Melanocyte of skin (primary cell): ENCODE measurements around a stretch of chr5.

- CAGE, long polyA plus RNA, 2 experiments, result no peak in any of the 2 experiments
Measured at GRCh38 chr5:98109360-98109980, 664.0 kb upstream of the RGMB start.

DNA sequence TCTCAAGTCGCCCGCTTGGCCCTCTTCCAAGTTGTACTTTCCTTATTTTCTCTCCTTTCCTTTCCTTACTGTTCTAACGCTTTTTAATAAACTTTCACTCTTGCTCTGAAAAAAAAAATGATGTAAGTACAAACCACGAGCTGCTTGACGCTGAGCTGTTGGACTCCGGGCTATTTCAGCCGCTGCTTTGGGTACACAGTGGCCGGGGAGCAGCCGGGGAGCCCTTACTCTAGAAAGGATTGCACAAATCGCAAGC lies 2.8 kb upstream of the RGMB start:
- CAGE, long polyA plus RNA, 2 experiments, result no peak in any of the 2 experiments

DNA sequence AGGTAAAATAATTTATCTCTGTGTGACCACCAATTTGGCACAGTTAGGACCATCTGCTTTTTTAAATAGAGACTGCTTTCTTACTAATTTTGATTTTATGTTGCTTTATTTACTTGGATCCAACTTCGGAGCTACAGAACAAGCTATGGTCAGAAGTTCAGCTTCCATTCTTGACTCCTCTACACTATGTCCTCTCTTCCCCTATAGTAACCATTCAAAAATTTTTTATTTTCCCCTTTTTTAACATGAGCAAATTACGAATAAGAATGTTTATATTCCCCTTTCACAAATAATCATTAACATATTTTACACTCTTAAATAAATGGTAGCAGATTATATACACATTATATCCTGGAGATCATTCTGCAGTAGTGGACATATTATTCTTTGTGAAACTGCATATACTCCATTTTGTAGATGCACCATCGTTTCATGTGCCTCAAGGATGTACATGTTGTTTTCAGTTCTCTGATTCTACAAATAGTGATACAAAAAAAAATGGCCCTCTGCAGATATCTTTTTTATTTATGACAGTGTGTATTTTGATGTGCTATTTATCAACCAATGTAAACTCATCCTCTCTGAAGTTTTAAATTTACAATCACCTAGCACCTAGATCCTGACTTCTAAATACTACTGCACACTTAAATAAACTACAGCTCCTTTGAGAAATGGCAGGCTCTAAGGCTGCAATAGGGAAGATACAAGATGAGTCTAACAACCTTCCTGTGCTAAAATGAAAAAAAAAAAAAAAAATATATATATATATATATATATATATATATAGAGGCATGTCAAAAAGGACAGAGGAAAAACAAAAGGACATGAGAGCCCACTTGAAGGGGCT lies 18.2 kb downstream of the CHD1 start:
- CAGE, long polyA plus RNA, 2 experiments, result no peak in any of the 2 experiments

GRCh38 chr5:99019138-99019793 lies 90.5 kb upstream of the CHD1 start:
- CAGE, long polyA plus RNA, 2 experiments, result no peak in any of the 2 experiments

- CAGE, long polyA plus RNA, 2 experiments, result no peak in any of the 2 experiments
Measured at GRCh38 chr5:99032927-99033558, 104.2 kb upstream of the CHD1 start.

DNA sequence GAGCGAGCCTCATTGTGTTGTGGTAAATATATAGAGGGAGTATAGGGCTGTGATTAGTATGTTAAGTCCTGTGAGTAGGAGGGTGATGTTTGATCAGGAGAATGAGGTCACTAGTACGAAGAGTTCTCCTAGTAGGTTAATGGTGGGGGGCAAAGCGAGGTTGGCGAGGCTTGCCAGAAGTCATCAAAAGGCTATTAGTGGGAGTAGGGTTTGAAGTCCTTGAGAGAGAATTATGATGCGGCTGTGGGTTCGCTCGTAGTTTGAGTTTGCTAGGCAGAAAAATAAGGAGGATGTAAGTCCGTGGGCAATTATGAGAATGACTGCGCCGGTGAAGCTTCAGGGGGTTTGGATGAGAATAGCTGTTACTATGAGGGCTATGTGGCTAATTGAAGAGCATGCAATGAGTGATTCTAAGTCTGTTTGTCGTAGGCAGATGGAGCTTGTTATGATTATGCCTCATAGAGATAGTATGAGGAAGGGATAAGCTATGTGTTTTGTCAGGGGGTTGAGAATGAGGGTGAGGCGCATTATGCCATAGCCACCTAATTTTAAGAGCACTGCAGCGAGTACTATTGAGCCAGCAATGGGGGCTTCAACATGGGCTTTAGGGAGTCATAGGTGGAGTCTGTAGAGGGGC lies 485.9 kb upstream of the FAM174A start:
- CAGE, long polyA plus RNA, 2 experiments, result no peak in any of the 2 experiments

- CAGE, long polyA plus RNA, 2 experiments, result no peak in any of the 2 experiments
Measured at GRCh38 chr5:100657324-100657735, 122.2 kb downstream of the FAM174A start.

GRCh38 chr5:100846631-100847099 lies 56.4 kb downstream of the ST8SIA4 start:
- CAGE, long polyA plus RNA, 2 experiments, result no peak in any of the 2 experiments

DNA sequence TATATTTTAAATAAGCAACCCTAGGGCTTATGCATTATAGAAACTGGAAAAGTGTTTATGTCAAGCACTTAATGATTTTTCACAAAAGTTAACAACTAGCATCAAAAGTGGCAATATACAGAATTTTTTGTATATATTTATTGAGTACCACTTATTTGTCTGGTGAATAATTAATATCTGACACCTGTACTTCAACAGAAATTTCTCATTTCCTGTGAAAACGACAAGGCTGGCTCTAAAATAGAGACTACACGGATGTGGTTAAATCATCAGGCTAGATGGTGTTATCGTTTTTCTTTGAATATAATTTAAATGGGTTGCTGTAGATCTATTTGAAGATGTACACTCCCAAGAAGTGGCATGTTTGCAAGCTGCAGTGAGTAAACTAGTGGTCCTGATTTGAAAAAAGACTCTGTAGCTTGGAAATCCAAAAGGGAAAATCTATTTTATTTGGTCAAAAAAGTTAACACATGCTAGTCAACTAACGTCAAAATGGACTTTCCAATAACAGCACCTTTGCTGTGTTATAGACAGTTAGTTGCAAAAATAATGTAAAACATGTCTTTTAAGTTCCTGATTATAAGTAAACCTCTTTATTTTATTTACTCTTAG lies 13.9 kb downstream of the ST8SIA4 start:
- CAGE, long polyA plus RNA, 2 experiments, result no peak in any of the 2 experiments

DNA sequence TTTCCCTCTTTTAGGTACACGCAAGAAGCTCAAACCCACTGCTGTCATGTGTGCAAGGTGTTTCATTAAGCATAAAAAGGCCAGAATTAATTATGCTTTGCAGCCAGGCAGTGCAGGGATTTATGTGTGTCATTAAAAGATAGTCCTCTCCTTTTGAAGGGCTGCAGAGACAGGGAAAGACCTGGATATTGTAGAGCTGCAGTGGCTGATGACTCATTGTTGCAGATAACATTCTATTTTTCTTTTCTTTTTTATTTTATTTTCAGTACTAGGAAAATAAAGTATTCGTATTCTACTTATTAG lies 112.9 kb downstream of the PAM start:
- CAGE, long polyA plus RNA, 2 experiments, result no peak in any of the 2 experiments

DNA sequence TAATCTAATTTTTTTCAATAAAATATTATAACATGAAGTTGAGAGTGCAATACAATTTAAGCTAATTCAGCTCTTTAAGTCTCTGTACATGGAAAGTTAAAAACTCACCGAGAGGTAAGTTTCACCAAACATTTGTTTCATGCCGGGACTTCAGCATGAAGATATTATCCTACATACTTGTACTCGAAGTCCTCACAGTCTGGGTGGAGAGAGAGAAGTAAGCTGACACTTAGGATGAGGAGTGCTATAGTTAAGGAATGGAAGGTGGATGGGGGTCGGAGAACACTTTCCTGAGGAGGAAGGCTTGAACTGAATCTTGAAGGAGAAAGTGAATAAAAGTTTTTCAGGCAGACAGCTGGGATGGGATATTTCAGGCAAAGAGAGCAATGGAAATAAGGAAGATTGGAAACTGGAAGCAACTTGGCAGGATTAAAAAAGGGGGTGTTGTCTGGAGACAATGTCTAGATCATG lies 167.0 kb downstream of the PAM start:
- CAGE, long polyA plus RNA, 2 experiments, result no peak in any of the 2 experiments

DNA sequence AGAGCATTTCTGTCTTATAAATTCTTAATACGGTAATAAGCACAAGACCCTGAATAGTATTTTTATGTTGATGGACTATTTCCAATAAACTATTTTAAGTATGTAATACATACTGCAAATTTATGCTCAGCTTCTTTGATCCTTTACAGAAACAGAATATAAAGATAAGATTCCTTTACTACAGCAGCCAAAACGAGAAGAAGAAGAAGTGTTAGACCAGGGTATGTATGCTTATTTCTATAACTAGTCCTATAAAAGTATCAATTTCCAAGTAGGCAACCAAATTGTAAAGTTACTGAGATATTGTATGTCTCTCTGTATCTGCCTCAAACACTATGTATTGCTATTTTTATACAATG lies 158.9 kb downstream of the GIN1 start:
- CAGE, long polyA plus RNA, 2 experiments, result no peak in any of the 2 experiments

DNA sequence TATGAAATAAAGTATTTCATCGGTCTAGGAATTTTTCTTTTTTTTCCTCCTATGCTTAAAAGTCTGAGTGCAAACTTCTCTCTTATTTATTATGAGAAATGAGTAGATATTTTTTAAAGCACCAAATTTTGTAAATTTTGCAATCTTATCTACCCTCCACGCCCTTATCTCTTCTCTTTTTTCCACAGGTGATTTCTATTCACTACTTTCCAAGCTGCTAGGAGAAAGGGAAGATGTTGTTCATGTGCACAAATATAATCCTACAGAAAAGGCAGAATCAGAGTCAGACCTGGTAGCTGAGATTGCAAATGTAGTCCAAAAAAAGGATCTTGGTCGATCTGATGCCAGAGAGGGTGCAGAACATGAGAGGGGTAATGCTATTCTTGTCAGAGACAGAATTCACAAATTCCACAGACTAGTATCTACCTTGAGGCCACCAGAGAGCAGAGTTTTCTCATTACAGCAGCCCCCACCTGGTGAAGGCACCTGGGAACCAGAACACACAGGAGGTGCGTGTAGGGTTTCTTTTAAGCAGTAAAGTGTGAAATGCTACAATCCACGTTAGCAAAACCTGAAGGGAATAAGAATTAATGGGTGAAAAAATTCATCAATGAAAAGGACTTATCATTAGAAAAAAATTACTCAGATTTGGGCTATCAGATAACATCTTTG lies 145.9 kb downstream of the GIN1 start:
- CAGE, long polyA plus RNA, 2 experiments, result no peak in any of the 2 experiments

DNA sequence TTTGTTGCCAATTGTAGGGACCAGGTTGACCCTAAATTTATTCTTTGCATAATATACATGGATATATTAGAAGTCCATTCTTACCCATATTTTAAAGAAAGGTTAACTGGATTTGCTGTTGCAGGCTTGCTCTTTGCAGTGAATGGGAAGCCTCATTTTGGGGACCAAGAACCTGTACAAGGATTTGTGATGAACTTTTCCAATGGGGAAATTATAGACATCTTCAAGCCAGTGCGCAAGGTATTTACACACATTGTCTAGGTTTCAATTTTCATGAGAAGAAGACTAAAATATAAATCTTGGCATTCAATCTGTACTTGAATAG lies 110.3 kb downstream of the GIN1 start:
- CAGE, long polyA plus RNA, 2 experiments, result no peak in any of the 2 experiments

DNA sequence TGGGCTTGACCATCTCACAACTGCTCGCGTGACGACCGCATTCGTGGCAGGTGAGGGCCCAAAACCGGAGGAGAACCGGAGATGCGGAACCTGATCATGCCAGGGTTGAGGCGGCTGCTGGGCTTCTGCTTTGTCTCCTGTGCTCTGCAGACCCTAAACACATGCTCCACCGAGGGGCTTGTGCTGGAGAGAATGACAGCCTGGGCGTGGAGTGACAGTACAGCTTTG lies 252 bp downstream of the PPIP5K2 start:
- CAGE, long polyA plus RNA, 2 experiments, result no peak in any of the 2 experiments

DNA sequence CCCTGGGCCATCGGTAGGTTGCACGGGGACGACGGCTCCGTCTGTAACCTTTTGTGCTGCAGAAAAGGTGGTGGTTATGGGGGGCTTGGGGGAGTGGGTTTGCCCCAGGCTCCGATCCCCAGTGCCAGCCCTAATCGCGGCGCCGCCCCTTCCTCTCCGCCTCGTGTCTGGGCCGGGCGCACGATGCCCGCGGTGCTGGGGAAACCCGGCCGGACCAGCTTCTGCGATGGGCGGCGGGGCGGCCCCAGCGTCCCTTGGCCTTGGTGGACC lies 256 bp downstream of the MACIR start:
- CAGE, long polyA plus RNA, 2 experiments, result no peak in any of the 2 experiments

GRCh38 chr5:107601179-107601668 lies 69.5 kb downstream of the EFNA5 start:
- CAGE, long polyA plus RNA, 2 experiments, result no peak in any of the 2 experiments

- CAGE, long polyA plus RNA, 2 experiments, result no peak in any of the 2 experiments
Measured at GRCh38 chr5:107651171-107652020, 19.3 kb downstream of the EFNA5 start.

GRCh38 chr5:107778703-107779028 lies 107.9 kb upstream of the EFNA5 start:
- CAGE, long polyA plus RNA, 2 experiments, result no peak in any of the 2 experiments

DNA sequence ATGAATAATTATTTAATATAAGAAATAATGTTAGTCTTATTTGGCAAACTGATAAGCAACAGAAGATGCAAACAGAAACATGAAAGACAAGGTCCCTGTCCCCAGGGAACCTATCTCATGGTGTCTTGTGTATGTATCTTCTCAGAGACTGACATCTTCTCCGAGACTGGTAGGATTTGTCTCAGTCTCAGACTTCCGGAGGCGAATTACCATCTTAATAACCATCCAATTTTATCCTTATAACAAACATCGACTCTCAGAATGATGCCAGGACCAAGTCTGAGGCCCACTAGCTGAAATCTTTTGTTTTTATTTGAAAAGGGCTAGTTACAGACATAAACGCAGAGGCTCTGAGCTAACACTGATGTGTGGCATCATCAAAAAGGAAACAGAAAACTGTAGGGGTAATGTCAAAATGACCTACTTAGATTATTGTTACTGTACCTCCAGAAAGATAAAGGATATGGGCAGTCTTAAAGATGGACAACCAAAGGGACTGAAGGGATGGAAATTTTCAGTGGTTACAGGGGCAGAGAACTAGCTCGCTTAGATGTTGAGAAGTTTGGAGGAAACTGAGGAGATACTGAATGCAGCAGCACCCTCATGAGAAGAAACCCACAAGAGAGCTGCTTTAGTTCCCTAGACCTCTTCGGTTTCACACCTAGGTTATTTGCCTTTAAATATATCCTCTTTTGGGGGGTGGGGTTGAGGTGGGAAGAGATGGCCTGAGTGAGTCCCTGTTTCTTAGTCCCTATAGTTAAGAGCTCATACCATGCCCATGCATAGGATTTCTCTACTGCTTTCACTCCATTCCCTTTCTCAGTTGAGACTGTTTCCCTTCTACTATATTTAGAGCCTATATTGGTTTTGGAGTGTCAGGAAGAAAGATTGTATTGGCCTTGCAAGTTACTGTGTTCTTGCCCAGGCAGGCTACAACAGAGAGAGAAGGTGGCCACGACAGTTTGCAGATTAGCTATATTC lies 320.2 kb upstream of the EFNA5 start:
- CAGE, long polyA plus RNA, 2 experiments, result no peak in any of the 2 experiments